Placental pericyte (primary cell): ENCODE data around the gene LPAR1.

DNA sequence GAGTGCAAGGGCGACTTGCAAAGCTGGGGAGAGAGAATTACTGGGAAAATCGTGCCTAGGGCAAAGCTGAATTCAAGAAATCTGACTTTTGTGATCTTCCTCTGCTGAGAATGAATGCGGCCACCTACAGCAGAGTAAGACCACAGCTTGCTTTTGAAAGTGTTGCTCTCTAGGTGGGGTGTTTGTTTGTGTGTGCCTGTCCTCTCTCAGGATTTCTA lies 160.5 kb downstream of the C9orf152 start:
- CAGE, long polyA plus RNA: no peak

DNA sequence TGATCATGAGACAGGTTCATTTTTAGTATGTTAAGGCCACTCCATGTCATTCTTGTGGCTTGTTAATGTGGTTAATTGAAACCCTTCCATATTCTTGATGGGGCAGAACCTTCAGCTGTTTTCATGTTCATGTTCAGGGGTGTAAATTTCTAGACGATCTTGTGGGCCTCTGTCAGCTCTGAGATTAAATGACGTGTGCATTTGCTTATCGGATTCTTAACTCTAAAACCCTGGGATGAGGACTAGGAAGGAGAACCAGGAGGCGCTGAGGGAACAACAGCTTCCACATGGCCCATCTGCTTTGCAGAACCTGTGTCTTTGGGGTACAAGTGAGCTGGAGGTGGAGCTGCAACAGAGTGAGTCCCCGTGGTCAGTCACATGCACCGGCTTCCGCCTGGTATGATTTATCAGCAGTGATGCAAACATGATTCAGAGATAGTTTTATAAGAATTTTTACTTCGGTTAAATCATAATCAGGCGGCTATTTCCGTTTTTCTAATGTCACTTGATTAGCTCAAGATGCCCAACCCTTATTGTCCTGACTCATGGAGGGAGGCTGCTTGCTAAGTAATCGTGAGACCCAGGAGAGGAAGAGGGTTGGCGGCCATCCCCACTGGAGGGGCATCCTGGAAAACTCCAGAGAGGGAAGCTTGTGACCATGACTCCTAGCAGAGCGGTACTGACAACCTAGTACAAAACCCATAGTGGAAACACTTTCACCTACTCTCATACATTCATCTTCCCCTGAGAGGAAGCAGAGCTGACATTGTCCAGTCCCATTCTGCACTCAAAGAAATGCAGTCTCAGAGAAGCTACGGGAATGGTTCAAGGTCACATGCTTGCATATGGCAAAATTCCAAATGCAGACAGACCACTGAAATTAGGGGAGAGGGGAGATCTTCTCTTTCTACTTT lies 138.3 kb downstream of the C9orf152 start:
- CAGE, long polyA plus RNA: no peak

GRCh38 chr9:110192871-110193371 lies 15.0 kb downstream of the C9orf152 start:
- CAGE, long polyA plus RNA: no peak

DNA sequence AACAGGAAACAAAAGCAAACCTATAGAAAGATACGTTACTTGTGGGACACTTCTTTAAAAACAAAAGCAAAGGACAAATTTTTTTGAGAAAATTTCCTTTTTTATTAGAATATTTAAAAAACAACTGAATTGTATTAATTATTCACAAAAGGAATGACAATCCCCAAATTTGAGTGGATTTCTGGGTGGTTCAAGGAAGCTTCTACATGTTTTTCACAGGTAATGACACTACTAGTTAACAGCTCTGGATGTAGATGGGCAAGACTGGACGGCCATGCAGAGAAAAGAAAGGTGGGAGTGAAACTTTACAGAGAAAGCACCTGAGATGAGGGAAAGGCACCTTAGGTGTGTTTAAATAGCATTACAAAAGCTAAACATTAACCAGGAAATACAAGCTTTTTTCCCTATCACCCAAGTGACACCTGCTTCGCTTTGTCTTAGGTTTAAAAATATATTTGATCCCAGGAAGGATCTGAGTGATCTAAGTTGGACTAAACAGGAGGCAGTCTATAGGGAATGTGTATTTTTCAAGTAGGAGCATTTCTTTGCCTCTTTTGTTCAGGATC lies 8.4 kb downstream of the C9orf152 start:
- CAGE, long polyA plus RNA: no peak

- CAGE, long polyA plus RNA: no peak
These were observed 98.8 kb upstream of the TXNDC8 start for GRCh38 chr9:110436268-110437004.

- CAGE, long polyA plus RNA: no peak
These were observed 101.5 kb downstream of the SVEP1 start for GRCh38 chr9:110477968-110478532.

- CAGE, long polyA plus RNA: no peak
These were observed 17.7 kb upstream of the MUSK start for GRCh38 chr9:110650838-110651309.

- CAGE, long polyA plus RNA: no peak
These were observed 7.7 kb downstream of the LPAR1 start for GRCh38 chr9:111030434-111031124.

DNA sequence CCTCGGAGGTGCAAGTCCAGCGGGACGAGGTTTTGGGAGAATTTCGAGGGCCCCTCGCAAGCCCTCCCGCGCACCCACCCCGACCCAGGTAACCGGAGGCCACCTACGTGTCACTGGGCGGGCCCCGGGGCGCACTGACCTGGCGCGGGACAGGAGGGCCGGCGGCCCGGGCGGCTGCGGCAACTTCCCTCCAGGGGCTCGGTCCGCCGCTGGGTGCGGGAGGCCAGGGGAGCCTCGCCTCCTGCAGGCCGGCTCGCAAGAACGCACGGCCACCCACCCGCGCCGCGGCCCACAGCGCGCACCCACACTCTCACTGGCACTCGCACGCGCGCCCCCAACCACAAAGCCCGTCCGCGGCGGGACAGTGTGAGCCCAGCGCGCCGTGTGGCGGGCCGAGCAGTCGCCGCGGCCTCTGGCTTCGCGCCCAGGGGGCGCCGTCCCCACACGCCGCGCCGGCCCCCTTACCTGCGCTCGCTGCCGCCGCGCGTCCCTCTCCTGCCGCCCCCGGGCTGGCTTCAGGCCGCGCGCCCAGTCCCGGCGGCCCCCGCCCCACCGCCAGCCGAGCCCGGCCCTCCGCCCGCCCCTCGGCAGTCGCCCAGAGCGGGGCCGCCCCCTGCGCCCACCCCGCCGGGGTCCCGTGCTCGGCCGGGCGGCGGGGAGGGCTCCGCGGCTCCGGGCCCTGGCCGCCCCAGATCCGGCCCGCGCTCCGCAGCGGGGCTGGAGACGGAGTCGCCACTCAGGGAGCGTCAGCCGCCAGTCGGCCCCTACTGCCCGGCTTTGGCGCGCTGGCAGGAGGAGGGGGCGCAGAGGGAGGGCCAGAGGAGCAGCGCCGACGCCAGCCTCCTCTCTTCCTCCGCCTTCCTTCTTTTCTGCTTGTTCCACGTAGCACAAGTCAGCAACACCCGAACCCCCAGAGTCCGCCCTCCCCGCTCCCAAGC lies at the start of gene LPAR1:
LPAR1 (minus strand) TSS at position 769 of the 938 bp plus-strand sequence.
- CAGE, long polyA plus RNA: no peak

DNA sequence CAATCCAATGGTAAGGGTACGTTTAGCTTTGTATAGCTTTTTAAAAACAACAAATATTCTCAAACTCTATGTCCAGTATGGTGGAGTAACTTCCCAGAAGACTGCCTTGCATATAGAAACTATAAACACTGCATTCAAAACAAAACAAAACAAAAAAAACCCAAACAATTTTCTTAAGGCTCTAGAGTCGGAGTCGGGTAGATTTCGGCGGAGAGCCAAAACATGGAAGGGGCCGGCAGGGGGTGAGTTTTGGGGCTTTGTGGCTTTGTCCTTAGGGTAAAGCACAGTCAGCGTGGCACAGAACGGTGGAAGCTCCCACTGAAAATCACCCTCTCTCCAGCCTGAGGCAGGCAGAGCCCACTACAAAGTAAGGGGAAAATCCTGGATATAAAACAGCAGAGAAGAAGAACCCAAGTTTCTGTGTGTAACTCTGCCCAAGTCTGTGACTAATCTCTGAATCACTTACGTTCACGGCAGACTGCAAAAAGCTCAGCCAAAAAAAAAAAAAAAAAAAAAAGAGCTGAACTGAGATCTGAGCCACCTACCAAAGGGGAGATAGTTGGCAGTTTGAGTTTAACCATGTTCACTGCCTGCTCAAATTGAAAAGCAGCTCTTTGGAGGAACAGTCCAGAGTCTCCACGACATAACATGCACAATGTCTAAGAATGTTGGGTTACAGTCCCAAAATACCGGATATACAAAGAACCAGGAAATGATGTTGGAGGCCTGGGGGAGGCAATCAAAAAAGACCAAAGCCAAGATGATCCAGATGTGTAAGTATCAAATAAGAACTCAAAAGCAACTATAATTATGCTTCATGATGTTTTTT lies 26.6 kb upstream of the OR2K2 start:
- CAGE, long polyA plus RNA: no peak

GRCh38 chr9:111642619-111643288 lies 11.6 kb downstream of the DNAJC25 start:
- CAGE, long polyA plus RNA: no peak

DNA sequence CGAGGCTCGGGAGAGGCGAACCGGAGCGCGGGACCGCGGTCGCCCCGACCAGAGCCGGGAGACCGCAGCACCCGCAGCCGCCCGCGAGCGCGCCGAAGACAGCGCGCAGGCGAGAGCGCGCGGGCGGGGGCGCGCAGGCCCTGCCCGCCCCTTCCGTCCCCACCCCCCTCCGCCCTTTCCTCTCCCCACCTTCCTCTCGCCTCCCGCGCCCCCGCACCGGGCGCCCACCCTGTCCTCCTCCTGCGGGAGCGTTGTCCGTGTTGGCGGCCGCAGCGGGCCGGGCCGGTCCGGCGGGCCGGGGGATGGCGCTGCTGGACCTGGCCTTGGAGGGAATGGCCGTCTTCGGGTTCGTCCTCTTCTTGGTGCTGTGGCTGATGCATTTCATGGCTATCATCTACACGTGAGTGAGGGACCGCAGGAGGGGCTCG lies 314 bp downstream of the UGCG start:
- CAGE, long polyA plus RNA: no peak

DNA sequence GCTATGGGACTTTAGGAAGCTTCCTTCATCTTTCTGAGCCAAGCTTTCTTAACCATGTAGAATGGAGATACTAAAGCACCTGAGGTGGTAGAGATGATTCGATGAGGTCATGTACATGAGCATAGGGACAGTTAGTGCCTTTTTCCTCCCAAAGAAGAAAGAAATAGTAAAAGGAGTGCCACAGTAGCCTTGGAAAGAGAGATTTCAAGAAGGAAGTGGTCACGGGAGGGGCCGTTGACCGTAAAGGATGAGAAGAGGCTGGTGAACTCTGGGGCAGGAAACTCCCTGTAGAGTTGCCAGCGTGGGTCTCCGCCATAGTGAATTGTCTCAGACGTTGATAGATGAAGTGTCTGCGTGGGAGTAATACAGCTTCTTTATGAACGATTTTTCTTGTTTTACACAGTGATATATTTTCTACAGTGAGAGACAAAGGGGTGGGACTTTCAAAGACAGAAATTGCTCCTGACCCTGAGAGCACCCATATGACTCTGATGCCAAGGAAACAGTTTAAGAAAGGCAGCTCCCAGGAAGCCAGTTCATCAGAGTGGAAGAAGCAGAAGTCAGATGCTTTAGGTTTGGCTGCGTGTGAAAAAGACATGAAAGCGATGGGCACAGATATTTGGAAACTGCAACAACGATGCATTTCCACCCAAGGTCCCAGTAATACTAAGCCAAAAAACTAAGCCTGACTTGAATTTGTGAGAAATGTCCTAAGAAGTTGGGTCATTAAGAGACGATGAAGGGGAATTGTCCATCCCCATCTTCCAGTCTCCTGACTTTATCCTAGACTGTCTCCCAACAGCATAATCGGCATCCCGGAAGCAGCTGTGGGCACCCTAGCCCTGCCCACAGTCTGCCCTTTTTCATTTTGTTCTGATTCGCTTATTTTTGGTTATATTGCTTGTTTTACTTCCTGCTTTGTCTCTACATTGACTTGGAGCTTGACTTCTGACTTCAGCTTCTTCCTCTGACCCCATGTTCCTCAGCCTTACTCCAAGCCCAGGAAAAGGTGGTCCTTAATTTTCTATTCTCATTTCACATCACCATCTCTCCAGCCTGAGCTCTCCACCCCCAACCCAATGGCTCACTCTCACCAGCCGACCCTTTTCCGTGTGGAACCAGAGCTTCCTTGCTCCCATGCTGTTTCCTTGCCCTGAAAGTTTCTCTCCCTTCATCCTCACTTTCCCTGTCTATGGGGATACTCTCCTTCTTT lies 41.5 kb downstream of the UGCG start:
- CAGE, long polyA plus RNA: no peak

DNA sequence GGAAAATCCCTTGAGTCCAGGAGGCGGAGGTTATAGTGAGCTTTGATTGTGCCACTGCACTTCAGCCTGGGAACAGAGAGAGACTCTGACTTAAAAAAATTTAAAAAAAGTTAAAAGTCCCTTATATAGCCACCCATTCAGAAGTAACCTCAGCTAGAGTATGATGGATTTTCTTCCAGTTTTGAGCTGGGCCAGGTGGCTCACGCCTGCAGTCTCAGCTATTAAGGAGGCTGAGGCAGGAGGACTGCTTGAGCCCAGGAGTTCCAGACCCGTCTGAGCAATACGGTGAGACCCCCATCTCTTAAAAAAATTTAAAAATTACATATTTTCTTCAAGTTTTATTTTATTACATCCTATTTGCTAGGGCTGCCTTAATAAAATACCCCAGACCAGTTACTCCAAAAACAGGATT lies 72.6 kb downstream of the UGCG start:
- CAGE, long polyA plus RNA: no peak

DNA sequence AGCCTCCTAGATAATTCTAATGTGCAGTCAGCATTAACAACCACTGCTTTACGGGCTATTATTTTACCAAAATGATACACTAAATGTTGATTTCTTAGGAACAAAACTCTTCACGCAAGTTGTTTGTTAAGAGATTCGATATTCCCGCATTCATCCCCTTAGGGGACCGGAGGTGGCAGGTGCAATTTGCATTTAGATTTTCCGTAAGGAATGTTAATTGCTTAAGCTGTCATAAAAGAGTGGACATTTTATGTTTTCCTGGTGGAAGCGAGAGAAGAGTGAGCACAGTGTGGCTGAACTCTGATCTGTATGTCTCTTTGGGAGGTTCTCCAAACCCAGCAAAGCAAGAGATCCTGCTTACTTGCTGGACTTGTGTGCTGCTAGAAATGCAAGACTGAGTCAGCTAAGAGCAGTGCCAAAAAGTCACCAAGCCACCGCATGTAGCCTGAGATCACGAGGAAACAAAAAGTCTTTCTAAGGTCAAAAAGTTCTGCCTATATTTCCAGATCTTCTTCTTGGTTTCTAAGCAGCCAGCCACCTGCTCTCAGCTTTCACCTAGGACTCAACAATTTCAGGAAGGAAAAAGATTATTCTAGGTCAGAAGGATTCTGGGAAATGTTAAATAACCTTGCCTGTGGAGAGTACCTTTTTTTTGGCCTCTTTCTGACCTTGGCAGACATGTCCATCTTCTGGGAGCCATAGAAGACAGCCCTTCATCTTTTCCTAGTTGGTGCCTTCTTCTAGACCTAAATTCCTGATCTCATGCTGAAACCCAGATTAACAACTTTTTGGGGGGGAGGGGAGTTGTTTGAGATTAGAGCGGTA lies 77.8 kb downstream of the UGCG start:
- CAGE, long polyA plus RNA: no peak

DNA sequence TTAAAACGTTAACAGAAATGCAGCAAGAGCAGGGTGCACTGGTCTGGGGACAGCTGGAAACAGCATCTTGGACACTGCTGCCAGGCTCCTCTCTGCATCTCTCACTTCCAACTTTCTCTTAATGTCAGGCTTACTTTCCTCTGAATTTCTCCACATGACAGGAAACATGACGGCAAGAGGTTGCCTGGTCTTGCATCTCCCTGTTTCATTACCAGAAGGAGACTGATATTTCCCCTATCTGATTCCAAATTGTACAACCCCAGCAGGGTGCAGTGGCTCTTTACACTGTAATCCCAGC lies 101.5 kb downstream of the UGCG start:
- CAGE, long polyA plus RNA: no peak

- CAGE, long polyA plus RNA: no peak
These were observed 115.5 kb downstream of the UGCG start for GRCh38 chr9:112011821-112012748.

DNA sequence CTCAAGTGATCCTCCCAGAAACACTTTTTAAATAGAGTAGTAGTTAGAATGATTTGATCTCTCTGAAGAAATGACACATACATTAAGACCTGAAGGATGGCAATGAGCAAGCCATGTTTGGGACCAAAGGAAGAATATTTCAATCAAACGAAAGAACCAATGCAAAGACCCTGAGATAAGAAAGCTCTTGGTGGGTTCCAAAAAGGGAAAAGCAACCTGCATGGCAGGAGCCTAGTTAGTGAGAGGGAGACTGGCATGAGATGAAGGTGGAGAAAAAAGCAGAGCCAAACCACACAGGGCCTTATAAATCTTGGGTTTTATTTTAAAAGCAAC lies 46.5 kb downstream of the SUSD1 start:
- CAGE, long polyA plus RNA: no peak

DNA sequence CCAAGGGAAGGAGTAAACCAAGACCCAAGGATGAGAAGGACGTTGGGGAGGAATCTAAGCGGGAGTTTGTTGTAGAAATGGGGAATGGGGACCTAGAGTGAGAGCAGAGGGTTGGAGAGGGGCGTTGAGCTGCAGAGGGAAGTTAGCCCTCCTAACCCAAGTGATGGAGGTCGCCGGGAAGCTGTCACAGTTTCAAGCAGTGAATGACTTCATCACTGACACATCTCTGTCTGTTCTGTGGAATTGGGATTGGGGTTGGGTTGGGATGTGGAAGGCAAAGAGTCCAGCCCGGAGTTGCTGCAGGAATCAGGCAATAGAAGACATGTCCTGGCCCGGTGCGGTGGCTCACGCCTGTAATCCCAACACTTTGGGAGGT lies 781 bp upstream of the SUSD1 start:
- CAGE, long polyA plus RNA: no peak

GRCh38 chr9:112222408-112222995 lies 47.4 kb upstream of the SUSD1 start:
- CAGE, long polyA plus RNA: no peak